A549 (cell line): ENCODE measurements around a stretch of chr15.

- PRO-cap: no peak
CAGE:
- cytosol, long polyA plus RNA: no peak
- long polyA plus RNA: no peak
- nucleus, long polyA plus RNA: no peak
These were observed 42.1 kb downstream of the ANXA2 start for GRCh38 chr15:60355439-60356346.

GRCh38 chr15:60379511-60380231 is 18.1 kb downstream of the ANXA2 start:
- PRO-cap: no peak
CAGE:
- cytosol, long polyA plus RNA: no peak
- long polyA plus RNA: no peak
- nucleus, long polyA plus RNA: no peak

GRCh38 chr15:60511171-60512313 is 32.6 kb upstream of the ICE2 start:
- PRO-cap: no peak
CAGE:
- cytosol, long polyA plus RNA: no peak
- long polyA plus RNA: no peak
- nucleus, long polyA plus RNA: no peak

GRCh38 chr15:60548035-60548417 is 69.1 kb upstream of the ICE2 start:
- PRO-cap: no peak
CAGE:
- cytosol, long polyA plus RNA: no peak
- long polyA plus RNA: no peak
- nucleus, long polyA plus RNA: no peak

DNA sequence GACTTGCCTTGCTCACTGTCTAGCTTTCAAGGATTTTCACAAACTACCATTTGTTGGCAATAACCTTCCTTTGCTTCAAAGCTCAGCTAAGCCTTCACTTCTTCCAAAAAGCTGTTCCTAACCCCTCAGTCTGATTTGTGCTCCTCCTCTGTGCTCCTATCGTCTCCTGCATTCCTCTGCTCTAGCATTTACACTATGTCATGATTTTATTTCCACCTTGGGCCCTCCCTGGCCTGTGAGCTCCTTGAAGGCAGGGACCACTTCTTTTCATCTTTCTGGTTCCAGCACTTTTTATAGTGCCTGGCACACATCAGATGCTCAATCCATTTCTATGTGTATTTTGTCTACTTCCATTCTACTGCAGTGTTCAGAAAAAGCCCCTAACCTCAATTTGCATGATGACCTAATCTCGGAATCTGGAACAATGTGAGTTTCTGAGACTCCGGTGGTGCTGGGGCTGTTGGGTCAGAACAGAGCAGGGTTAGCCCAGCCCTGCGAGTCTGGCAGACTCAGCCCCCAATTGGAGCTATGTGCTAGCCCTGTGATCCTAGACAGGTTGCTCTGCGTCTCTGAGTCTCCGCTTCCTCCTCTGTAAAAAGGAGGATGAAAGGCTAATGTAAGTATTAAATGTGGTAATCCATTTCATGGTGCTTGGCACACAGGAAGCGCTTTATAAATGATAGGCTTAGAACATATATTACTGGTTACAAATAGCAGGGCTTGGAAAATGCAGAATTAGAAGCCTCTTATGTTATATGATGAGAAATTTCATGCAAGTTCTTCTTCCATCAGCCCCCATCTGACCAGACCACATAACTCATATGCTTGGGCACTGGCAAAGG is 94.9 kb upstream of the ICE2 start:
- PRO-cap: no peak
CAGE:
- cytosol, long polyA plus RNA: no peak
- long polyA plus RNA: no peak
- nucleus, long polyA plus RNA: no peak

DNA sequence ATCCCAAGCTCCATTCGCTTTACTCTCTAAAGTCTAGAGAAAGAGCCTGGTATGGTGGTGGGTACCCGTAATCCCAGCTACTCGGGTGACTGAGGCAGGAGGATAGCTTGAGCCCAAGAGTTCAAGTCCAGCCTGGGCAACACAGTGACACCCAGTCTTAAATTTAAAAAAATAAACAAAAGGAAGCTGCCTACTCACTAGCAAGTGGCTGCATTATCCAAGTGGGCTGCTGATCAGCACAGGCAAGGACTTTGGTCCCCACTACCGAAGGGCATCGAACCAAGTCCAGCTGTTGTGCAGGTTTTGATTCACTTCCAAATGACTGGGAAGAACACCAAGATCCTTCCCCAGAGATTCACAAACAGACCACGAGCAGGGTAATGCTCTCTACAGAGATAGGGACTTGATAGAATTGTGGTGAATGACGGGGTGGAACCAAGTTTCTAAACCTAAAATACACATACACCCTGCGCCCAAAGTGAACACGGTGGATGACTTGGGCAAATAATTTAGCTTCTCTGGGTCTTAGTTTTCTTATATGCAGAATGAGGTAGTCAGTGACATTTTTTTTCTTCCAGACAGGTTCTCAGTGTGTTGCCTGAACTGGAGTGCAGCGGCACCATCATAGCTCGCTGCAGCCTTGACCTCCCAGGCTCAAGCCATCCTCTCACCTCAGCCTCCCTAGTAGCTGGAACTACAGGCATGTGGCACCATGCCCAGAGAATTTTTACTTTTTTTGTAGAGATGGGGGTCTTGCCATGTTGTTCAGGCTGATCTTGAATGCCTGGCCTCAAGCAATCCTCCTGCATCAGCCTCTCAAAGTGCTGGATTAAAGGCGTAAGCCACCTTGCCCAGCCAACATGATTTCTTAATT is 203.7 kb upstream of the ICE2 start:
- PRO-cap: no peak
CAGE:
- cytosol, long polyA plus RNA: no peak
- long polyA plus RNA: no peak
- nucleus, long polyA plus RNA: no peak

GRCh38 chr15:60752192-60752973 is 273.4 kb upstream of the ICE2 start:
- PRO-cap: no peak
CAGE:
- cytosol, long polyA plus RNA: no peak
- long polyA plus RNA: no peak
- nucleus, long polyA plus RNA: no peak

- PRO-cap: no peak
CAGE:
- cytosol, long polyA plus RNA: no peak
- long polyA plus RNA: no peak
- nucleus, long polyA plus RNA: no peak
These were observed 284.5 kb upstream of the ICE2 start for GRCh38 chr15:60763382-60763850.

DNA sequence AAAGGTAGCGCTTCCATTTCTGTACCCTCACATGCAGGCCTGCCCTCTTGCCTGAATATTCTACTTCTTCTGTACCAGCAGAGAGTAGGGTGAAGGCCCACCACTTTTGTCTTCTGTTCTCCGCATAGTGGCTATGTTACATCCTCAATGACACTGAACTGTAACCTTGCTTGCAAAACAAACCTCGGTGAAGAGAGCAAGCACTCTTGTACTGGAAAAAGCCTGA is 151.4 kb downstream of the RORA start:
- PRO-cap: no peak
CAGE:
- cytosol, long polyA plus RNA: no peak
- long polyA plus RNA: no peak
- nucleus, long polyA plus RNA: no peak

DNA sequence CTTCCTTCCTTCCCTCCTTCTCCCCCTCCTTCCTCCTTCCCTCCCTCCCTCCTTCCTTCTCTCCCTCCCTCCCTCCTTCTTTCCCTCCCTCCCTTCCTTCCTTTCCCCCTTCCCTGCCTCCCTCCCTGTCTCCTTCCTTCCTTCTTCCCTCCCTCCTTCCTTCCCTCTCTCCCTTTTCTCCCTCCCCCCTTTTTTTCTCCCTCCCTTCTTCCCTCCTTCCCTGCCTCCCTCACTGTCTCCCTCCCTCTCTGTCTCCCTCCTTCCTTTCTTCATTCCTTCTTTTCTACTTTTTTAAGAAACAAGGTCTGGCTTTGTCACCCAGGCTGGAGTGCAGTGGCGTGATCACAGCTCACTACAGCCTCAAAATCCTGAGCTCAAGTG is 131.0 kb downstream of the RORA start:
- PRO-cap: no peak
CAGE:
- cytosol, long polyA plus RNA: no peak
- long polyA plus RNA: no peak
- nucleus, long polyA plus RNA: no peak

DNA sequence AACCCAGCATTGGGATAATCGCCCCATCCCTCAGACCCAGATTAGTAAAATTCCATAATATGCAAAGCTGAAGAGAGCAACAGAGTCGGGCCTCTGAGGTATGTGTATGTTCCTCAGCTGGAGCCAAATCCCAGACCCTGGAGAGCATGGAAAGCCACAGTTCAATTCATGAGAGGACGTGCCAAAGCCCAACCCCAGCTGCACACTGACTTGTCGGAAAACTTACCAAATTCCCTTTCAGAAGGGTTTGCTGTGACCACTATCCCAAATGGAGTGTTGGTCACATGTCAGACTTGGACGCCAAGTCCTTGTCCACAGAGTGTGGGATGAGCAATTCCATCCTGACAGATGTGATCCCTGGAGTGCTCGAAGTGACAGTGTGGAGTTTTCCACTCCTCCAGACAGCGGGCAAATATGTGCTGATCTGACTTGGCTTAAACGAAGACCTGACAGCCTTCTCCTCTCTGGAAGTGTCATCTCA is 71.2 kb downstream of the RORA start:
- PRO-cap: no peak
CAGE:
- cytosol, long polyA plus RNA: no peak
- long polyA plus RNA: no peak
- nucleus, long polyA plus RNA: no peak

DNA sequence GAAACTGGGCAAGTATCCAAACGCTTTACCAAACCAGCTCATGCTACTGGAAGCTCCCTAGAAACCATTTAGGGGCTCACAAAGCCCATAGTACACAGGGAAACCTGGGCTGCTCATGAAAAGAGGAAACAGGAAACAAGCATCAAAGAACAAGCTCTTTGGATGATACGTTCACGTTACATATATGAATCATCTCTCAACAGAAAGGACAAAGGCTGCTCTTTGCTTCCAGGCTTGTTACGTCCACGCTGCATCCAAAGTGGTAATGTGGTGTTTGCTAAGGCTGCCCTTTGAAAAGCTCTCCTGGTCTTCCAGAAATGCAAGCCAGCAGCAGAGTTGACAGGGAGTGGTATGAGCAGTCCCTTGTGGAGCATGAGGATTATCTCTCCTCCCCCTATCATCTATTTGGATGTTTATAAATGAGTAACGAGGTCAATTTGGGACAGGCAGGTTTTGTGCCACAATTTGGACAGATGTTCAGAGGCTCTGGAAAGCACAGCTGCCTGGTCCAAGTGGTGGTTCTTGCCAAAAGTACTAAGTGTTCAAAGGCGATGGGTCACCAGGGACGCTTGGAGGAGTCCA is 98.0 kb upstream of the RORA start:
- PRO-cap: no peak
CAGE:
- cytosol, long polyA plus RNA: no peak
- long polyA plus RNA: no peak
- nucleus, long polyA plus RNA: no peak

- PRO-cap: no peak
CAGE:
- cytosol, long polyA plus RNA: no peak
- long polyA plus RNA: no peak
- nucleus, long polyA plus RNA: no peak
These were observed 232.2 kb downstream of the VPS13C start for GRCh38 chr15:61827934-61828505.

GRCh38 chr15:62059296-62059599 is 999 bp downstream of the VPS13C start:
- PRO-cap: no peak
CAGE:
- cytosol, long polyA plus RNA: no peak
- long polyA plus RNA: no peak
- nucleus, long polyA plus RNA: no peak

DNA sequence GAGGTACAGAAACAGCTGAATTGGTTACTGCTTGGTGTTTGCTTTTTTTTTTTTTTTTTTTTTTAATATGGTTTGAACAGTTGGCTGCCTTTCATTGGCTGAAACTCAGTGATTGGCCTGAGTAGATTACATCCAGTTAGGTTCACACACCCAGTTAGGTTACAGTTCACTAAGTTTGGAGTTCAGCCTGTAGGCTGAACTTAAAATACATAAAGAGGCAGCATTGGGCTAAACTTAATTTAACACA is 23.1 kb downstream of the C2CD4B start:
- PRO-cap: no peak
CAGE:
- cytosol, long polyA plus RNA: no peak
- long polyA plus RNA: no peak
- nucleus, long polyA plus RNA: no peak

GRCh38 chr15:62391614-62392440 is 1.5 kb downstream of the TLN2 start:
- PRO-cap: no peak
CAGE:
- cytosol, long polyA plus RNA: no peak
- long polyA plus RNA: no peak
- nucleus, long polyA plus RNA: no peak

DNA sequence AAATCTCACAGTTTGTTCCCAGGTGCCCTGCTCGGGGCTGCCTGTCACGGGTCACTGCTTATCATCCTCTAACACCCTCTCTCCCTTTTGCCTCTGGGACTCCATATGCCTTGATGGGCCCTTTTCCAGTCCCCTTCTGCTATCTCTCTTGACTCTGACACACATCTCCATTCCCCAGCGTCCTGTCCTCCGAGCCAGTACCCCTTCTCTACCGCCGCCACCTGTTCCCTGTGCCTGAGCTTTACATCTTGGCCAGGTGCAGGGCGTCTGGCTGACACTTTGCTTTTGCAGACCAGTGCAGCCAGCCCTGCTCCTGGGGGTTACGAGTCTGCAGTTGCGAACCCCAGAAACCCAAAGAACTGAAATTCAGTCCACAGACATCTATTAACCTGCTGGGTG is 65.3 kb downstream of the TLN2 start:
- PRO-cap: no peak
CAGE:
- cytosol, long polyA plus RNA: no peak
- long polyA plus RNA: no peak
- nucleus, long polyA plus RNA: no peak

DNA sequence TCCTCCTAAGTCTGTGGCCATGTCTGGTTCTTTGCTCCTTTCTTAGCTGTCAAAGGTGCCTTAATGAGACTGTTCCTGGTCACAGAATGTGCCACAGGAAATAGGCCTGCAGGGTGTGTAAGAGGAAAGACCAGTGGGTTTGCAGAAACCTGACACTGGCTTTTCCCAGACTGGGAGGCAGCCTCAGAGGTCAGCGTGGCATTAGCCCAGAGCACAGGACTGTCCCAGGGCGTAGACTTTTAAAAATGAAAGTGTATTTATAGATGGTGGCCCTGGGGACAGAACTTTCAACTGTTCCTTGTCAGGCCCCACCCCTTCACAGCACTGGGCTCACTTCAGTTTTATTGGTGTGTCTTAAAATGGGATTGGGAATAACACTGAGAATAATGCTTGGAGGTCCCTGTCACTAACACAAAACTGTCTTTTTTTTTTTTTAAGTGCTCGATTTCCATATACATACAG is 82.6 kb downstream of the TLN2 start:
- PRO-cap: no peak
CAGE:
- cytosol, long polyA plus RNA: no peak
- long polyA plus RNA: no peak
- nucleus, long polyA plus RNA: no peak

- PRO-cap: no peak
CAGE:
- cytosol, long polyA plus RNA: no peak
- long polyA plus RNA: no peak
- nucleus, long polyA plus RNA: no peak
These were observed 256.8 kb downstream of the TLN2 start for GRCh38 chr15:62647009-62647635.

DNA sequence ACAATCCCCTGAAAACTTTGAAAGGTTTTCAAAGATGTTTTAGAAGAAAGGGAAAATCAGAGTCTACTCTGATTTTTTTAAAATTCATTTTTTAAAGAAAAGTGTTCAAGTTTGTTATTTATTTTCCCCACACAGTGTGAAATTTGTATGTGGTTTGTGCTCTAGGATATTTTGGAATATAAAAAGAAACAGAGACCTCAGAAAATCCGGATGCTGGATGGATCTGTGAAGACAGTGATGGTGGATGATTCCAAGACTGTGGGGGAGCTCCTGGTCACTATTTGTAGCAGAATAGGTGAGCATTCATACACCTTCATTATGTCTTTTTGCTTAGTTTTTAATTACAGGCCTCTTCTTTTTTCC is 261.5 kb downstream of the TLN2 start:
- PRO-cap: no peak
CAGE:
- cytosol, long polyA plus RNA: no peak
- long polyA plus RNA: no peak
- nucleus, long polyA plus RNA: no peak